ENCODE measurements around a stretch of chr3.

- PRO-cap: no peak
These were observed 13.2 kb downstream of the NR1I2 start for GRCh38 chr3:119794966-119795727.

- PRO-cap: bidirectional peak, plus-strand start at chr3:120095249, minus-strand start at chr3:120095644
These were observed 725 bp upstream of the GSK3B start for GRCh38 chr3:120094736-120095607.

DNA sequence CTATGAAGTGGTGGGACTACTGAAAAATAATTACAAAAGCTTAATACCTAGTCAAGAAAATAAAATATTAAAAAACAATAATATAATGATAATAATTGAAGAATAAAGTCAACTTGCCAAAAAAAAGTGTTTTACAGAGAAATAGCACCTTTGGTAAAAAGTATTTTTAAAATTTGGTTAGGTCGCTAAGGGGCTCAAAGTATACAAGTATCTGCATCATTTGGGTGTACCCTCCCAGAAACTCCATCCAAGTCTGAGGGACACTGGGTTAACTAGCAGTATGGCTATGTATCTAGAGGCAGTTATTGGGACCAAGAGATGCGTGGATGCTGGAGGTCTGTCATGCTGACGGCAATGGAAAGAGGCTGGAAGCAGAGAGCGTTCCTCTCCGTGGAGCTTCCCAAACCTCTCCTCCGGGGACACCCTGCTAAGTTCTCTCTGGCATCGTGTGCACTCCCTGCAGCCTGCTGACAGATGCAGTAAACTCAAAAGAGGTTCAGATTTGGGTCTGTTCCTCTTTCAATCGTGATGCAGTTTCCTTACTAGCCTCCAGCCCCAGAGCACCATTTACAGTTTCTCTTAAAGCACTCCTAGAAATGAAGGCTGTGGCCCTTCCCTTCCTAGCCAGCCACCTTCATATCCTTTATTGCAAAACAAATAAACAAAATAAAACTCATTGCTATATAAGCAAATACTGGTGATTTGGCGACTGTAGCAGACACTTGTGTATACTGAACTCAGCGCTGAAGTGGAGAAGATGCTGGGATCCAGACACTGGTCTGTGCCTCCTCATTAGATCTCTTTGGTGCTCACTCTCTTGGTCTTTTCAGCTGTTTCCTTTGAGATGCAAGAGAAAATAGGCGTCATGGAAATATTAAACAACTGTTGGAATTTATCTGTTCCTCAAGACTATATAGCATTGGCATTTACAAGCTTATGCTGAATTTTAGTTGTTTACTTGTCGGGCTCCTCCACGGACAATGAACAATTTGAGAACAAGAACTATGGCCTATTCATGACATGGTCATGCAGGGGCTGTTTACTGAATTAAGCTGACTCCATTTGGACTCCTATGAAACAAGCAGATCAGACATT lies 47.4 kb upstream of the LRRC58 start:
- PRO-cap: no peak

GRCh38 chr3:120418254-120419418 lies 32.2 kb downstream of the FSTL1 start:
- PRO-cap: no peak

- PRO-cap: no peak
These were observed 15.2 kb downstream of the FSTL1 start for GRCh38 chr3:120435540-120435978.

- PRO-cap: no peak
These were observed 11.9 kb downstream of the FSTL1 start for GRCh38 chr3:120438813-120439286.

- PRO-cap: no peak
These were observed 4.6 kb downstream of the FSTL1 start for GRCh38 chr3:120446023-120446792.

- PRO-cap: no peak
These were observed 29.4 kb upstream of the NDUFB4 start for GRCh38 chr3:120566540-120567298.

DNA sequence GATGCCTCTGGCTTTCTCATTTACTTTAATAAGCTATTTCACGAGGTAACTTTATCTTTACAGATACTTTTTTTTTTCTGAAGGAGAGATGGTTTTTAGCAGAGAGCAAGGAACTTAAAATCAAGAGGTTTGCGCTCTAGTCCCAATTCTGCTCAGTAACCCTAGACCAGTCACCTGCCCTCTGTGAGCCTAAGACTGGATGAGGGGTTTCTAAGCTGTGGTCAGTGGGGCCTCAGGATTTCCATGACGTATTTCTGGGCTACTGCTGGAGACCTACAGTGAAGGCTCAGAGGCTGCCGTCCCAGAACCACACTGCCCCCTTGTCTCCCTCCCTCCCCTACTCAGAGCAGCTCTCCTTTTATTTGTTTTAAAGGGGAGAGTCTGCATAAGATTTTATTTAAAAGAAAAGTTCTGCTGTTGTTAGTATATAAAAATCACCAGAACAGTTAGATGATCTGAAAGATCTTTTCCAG lies 28.8 kb upstream of the NDUFB4 start:
- PRO-cap: no peak

DNA sequence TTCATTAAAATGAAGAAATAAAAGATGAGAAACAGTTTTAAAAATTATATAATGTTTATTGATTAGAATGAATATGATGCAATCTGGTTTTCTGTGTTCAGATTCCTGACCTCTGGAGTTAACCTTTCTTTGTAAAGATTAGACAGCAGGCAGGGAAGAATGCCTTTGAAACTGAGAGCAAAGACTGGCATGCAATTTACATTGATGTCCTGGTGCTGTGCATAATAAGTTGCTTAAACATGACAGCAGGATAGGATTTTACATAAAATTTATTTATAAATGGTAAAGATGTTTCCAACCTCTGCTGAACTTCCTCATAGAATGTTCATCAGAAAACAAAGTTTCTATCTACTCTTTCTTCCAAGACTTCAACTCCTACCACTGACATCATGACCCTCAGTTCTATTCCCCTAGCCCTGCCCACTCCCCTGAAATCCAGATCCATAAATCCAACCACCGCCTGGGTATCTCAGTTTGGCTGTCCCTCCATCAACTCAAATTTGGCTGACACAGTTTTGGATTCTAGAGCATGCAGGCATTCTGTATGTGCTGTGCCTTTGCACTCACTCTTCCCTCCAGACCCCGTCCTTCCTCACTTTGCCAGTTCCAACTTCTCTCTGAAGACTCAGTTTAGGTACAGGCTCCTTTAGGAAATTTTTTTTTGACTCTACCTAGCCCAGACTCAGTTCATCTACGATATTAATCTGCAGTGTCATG lies 1.6 kb downstream of the HGD start:
- PRO-cap: no peak

- PRO-cap: no peak
These were observed 31.0 kb downstream of the HCLS1 start for GRCh38 chr3:121629581-121630316.

GRCh38 chr3:121648350-121649104 lies 12.2 kb downstream of the HCLS1 start:
- PRO-cap: no peak

DNA sequence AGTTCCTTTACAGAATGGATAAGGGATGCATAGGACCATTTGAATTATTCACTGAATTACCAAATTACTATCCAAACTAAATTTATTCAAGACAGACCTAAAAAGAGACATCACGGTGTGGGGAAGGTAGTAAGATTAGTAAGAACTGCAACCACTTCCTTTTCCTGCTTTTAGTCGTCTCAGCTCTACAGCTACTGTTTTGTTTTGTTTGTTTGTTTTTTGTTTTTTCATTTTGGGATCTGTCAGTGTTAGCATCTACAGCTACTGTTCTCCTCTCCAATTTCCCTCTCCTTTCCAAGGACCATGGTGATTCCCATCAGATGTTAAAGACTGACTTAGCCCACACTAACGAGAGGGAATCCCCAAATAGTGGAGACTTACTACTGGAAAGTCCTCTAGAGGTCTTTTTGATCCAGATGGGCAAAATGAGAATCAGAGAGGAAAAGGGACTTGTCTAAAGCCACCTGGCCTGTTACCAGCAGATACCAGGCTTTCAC lies 6.1 kb downstream of the HCLS1 start:
- PRO-cap: no peak

GRCh38 chr3:121836034-121836404 lies 1.0 kb downstream of the EAF2 start:
- PRO-cap: no peak

GRCh38 chr3:121998776-121999380 lies 23.2 kb downstream of the ILDR1 start:
- PRO-cap: no peak

DNA sequence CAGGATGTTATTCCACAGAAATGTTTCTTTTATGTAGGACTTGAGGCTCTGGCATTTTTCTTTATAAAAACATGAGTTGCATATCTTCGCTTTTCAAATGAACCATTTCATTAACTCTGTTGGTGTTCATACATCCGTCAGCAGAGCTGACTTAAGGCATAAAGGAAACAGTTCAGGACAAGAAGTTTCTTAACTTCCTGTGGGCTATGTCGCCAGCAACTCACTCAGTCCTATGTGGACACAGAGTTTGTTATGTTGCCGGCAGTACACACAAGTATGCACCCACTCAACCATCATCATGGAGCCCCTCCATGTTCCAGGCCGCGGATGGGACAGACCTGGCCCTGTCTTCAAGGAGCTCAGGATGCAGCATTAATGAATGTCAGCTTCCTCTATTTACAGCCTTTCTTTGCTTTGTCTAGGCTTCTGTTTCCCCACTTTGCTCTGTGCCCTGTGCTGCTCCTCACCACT lies 64.0 kb downstream of the CASR start:
- PRO-cap: no peak

DNA sequence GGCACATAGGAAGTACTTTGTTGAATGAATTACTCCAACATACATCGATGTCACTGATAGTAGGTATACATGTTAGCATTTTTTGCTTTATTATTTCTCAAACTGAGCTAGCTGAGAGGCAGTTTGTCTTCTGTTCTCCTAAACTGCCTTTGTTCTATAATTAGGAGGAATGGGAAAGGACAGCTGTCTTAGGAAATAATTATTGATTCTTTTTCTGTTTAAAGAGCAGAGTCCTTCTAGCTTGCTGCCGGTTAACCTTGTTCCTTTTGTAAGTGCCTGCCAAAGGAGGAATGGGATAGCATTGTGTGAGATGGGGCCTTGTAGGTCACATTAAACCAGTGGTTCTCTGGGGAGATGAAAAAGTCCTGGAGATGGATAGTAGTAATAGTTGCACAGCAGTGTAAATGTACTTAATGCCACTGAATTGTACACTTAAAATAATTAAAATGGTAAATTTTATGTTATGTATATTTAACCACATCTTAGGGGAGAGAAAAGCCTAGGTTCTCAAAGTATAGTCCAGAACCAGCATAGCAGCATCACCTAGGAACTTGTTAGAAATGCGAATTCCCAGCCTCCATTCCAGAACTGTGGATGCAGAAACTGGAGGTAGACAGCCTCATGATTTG lies 8.2 kb downstream of the FAM162A start:
- PRO-cap: no peak

GRCh38 chr3:122502067-122502820 lies 12.5 kb downstream of the KPNA1 start:
- PRO-cap: no peak

- PRO-cap: no peak
These were observed 4.4 kb upstream of the PARP15 start for GRCh38 chr3:122572826-122573618.

GRCh38 chr3:122575917-122577108 lies 1.1 kb upstream of the PARP15 start:
- PRO-cap: no peak

All from neuron (in vitro differentiated cells).